PFSK-1 (cell line): ENCODE measurements around a stretch of chr1.

DNA sequence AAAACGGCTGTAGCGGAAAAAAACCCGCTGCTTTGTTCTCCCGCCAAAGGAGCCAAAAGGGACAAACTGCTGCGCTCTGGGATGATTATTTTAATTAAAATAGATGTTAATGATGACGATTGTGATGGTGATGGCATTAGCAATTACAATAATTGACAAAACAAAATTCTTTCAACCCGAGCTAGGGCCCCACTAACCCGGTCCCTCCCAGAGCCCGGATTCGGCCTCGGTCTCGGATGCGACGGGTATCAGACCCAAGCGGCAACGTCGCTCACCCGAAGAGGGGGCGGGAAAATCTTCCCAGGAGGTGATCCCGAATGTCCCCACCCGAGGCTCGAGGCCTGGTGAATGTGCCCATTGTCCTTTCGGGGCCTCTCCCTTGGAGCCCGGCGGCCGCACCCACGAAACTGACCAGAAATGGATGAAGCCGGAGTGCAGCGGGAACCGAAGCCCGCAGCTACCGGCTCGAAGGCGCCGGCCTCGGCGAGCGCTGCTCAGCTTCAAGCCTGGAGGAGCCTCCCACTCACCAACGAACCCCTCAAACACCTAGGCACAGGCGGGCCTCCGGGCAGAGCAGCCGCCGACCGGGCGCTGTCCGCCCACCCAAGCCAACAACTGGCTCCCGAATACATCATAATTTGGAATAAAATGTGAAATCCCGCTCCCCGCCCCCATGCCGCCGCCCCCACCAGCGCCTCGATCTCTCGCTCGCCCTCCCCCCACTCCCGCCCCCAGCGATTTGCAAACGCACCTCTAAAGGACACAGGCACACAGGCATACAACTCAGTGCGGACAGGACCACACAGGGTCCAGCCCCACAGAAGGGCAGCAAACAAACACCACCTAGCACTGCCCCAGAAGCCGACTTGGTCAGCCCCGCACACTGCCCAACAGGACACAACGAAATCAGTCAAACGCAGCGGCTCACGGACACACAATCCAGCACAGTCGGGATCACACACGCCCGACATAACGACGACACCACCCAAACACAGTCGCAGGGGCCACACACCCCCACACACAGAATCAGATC lies 1.1 kb downstream of the TAL1 start:
- RRBS: 31% methylated on average over 6 of the region's 71 CpGs

GRCh38 chr1:47280693-47281328 lies 33.1 kb downstream of the STIL start:
- RRBS: no CpG with 5 or more reads among the region's 3 CpGs

- RRBS: no CpG with 5 or more reads among the region's 2 CpGs
These were observed 247.1 kb downstream of the FOXD2 start for GRCh38 chr1:47685059-47685258.

DNA sequence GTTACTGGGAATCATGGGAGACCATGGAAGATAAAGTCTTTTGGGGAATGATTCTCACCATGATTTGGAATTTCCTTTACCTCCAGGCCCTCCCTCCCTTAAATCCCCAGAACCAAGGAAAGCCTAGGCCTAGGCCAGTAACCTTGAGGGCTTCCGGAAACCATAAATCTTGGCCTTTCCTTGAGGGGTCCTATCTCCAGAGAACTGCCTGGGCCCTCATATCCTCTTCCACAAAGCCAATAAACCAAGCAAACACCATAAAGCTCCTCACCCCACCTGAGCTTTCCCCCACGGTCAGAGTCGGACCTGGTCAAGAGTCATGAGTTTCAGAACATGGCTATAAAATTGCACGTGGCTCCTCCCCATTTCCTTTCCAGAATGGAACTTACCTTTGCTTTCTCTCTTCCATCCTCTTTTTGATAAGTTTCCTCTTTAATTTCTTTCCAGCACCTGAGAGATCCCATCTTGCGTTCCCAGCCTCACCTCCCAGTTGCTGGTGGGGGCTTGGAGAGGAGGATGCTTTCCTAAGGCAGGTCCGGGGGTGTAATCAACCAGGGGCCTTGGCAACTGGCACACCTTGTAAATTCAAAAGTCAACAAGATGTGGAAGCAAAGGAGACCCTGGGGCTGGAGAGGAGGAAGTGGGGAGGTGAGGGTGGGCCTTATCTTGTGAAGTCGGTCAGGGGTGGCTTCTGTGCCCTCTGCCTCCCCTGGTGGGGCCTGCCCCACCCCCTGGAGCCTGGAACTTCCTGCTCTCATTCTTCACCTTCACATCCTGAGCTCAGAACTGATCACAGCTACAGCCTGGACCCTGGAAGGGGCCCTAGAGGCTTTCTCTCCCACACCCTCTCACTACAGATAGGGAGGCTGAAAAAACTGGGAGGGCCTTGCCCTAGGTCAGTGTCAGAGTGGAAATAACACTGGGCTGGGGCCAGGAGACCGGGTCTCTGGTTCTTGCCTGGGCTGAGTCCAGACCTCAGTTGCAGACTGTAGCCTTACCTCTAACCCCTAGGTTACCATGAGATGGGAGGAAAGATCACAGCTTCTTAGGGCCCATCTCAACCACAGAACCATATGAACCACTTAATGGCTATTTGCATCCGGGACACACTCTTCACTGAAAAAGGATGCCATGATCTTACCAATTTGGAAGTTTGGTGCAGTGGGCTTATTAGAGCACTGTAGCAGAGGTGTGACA lies 260.1 kb downstream of the FOXD2 start:
- RRBS: no CpG with 5 or more reads among the region's 9 CpGs

DNA sequence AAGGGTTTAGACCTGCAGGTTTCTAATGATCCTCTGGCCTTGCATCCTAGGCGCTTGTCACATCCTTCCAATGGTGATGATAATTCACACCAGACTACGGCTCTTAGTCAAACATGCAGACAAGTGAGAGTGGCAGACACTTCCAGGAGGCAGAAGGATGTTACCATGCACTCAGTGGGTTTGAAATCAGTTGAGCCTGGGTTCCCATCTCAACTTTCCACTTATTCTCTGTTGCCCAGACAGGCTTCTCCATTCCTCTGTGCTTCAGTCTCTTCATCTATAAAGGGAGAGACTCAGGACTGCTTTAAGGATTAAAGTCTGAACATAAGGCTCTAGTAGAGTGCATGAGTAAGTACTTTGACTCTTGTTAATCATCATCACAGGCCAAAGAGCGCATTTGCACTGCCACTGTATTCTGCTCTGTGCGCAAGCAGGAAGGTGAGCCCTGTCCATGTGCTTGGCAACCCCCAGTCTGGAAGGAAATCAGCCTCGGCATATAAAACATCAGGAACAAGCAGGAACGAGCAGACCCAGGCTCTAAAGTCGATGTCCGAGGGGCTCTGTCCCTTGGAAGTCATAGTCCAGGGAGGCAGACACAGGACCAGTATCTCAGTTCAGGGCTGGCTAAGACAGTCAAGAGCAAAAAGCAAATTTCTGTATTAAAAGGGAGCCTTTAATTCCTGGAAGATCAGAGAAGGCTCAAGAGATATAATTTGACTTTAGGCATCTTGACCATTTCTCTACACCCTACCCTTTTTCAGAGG lies 131.3 kb downstream of the TRABD2B start:
- RRBS: no CpG with 5 or more reads among the region's 8 CpGs

DNA sequence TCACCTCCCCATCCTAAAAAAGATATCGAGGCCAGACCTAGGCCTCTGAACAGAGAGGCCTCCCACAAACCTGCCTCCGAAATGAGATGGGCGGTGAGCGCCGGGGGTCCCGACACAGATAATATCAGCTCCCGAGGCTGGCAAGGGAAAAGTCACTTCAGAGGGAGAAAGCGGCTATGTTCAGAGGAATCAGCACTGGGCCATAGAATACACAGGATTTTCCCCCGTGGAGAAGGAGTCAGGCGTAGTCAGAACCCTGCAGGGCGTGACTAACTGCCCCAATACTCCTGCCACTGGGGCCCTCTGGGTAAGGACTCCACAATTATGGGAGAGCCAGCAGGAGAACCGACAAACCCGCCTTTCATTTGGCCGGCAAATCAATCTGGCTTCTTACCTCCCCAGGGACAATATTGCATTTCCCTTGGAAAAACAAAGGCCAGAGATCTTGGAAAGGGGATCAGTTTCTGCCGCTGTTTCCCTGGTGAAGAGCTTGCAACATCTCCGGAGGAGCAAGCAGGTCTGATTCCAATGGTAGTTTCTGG lies 4.6 kb downstream of the TRABD2B start:
- RRBS: no CpG with 5 or more reads among the region's 16 CpGs

GRCh38 chr1:48435449-48435801 lies 36.6 kb downstream of the SPATA6 start:
- RRBS: no CpG with 5 or more reads among the region's 20 CpGs

DNA sequence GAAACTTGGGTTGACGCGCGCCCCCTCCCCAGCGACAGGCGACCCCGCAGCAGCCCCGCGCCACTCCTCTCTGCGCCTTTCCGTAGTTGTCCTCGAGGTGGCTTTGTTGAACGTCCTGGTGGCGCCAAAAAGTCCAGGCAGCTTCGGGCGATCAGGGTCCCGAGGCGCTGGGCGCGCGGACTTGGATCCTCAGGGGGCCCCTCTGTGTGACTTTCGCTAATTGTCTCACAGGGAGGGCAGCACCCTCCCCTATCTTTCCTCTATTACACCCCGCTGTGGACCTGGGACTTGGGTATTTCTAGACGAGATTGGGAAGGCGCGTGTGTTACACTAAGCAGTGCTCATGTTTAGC lies 24.7 kb upstream of the AGBL4 start:
- RRBS: no CpG with 5 or more reads among the region's 25 CpGs

DNA sequence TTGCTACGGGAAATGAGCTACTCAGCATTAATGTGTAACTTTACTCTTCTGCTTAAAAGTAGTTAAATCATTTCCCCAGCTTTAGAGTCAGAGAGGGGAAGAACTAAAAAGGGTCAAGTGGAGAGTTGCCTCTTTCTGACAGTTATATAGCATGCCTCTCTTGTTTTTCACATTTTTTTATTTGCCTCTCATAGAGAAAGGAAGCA lies 10.2 kb upstream of the ELAVL4 start:
- RRBS: no CpG with 5 or more reads among the region's 1 CpG

GRCh38 chr1:50105566-50106056 lies 3.1 kb upstream of the ELAVL4 start:
- RRBS: no CpG with 5 or more reads among the region's 6 CpGs

GRCh38 chr1:50466743-50467184 lies 43.5 kb upstream of the DMRTA2 start:
- RRBS: no CpG with 5 or more reads among the region's 1 CpG

DNA sequence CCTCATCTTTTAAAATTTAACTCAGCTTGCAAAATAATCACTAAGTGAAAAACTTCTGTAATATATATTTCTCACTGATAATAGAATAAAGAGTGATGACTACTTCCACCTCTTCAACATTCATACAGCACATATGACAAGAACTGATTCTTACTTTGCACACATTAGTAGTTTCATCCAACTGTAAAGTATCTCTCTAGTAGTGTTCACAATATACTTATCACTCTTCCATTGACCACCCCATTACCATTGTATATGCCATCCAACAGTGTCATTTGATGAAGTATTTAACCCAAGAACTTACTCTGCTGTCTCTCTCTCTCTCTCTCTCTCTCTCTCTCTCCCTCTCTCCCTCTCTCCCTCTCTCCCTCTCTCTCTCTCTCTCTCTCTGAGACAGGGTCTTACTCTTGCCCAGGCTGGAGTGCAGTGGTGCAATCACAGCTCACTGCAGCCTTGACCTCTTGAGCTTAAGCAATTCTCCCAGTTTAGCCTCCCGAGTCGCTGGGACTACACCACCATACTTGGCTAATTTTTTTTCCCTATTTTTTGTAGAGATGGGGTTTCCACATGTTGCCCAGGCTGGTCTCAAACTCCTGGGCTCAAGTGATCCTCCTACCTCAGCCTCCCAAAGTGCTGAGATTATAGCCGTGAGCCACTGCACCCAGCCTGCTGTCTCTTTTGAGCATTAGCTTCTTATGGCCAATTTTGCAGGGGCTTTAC lies 104.4 kb upstream of the DMRTA2 start:
- RRBS: no CpG with 5 or more reads among the region's 3 CpGs

- RRBS: no CpG with 5 or more reads among the region's 4 CpGs
These were observed 229.4 kb downstream of the FAF1 start for GRCh38 chr1:50730528-50731169.

DNA sequence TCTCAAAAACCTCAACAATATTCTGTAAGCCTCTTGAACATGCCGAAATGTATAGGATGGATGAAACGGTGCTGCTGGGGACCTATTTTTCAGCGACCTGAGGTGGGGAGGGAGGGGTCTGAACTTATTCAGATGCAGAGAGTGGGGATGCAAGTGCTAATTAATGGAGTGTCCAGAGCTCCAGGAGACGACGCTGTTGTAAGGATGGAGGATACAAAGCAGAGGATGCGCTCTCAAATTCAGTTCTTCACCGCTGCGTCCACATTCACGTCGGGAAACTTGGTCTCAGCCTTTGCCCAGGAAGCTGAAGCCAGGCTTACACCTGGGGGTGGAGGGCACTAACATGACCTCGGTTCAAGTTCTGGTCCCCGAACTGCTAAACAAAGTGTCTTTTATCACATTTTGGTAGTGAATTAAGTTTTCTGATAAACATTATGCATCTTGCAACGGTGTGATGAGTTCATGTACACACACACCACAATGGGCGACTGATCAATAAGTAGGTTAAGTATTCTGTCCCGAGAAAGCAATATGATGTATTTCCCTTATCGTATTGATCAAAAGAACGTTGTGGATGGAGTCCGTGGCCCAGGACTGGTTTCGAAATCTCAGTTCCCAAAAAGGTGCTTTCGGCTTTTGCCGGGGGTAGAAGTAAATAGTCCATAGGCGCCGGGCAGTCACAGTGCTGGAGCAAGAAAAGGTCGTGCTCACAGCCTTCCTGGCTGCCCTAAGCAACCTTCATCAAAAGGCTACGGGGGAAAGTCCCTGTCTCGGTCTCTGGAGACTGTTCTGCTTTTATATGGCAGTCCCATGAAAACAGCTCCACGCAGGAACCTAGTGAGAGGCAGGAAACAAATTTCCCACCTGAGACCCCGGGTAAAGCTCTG lies 6.6 kb downstream of the CDKN2C start:
- RRBS: 8% methylated on average over 1 of the region's 28 CpGs

GRCh38 chr1:50977537-50977654 lies 7.4 kb downstream of the CDKN2C start:
- RRBS: 5% methylated on average over 2 of the region's 7 CpGs

DNA sequence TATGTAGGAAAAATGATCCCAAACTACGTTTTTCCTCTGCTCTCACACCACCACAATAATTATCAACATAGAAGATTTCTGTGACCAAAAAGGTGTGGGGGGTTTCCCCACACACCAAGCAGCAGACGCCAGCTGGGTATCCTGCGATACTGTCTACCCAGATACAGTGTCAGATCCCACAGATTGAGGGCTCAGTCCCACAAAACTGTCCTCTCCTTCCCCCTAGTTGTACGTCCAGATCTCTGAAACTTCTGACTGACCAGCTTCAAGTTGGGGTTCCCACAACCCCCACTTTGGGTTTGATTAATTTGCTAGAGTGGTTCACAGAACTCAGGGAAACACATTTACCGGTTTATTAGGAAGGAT lies 25.8 kb upstream of the RNF11 start:
- RRBS: no CpG with 5 or more reads among the region's 5 CpGs

DNA sequence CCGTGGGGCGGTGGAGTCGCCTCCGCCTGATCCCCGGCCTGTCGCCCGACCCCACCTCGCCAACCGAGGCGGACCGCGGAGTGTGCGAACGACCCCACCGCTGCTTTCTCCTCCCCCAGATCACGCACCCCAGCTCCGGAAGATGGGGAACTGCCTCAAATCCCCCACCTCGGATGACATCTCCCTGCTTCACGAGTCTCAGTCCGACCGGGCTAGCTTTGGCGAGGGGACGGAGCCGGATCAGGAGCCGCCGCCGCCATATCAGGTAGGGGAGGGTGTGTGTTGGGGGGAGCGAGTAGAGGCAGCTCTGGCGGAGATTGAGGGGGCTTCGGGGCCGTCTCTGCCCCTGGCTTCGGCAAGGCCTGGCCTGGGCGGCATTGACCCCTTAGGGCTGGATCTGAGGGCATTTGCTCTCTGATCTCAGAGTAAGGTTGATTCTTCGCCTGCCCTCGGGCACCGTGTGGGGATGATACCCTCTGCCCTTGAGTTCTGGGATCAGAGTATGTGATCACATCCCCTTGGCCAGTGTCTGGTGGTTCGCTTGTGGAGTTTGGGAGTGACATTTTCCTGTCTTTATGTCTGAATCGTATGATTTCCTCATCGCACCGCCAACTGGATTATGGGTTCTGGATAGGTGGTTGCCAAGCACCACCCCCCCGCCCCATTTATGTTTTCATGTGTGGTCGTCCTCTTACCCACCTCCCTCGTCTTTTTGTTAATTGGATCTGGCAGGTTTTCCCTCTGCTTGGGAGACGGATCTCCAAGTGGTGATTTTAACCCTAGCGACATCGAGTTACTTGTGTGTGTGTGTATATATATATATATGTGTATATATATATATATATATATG lies 767 bp downstream of the RNF11 start:
- RRBS: 1% methylated on average over 15 of the region's 46 CpGs

GRCh38 chr1:51478756-51479608 lies 40.1 kb downstream of the EPS15 start:
- RRBS: no CpG with 5 or more reads among the region's 17 CpGs

DNA sequence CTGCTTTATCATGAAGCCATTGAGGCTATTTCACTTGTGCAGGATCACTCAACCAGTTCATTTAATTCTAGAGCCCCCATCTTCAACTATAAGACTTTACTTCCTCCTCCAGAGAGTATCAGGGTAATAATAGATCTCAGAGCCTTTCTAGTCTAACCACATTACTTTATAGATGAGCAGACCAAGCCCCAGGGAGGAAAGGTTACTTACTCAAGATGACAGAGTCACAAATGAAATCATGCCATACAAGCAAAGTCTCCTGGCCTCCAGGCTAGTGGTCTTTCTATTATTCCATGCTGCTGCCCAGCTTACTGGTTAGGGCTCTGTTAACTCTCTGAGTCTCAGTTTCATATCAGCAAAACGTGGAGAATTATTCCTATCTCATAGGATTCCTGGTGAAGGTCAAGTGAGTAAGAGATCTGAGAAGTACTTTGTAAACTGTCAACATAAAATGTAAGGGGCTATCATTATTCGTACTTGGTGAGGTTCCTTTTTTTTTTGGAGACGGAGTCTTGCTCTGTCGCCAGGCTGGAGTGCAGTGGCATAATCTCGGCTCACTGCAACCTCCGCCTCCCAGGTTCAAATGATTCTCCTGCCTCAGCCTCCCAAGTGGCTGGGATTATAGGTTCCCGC lies 46.4 kb upstream of the OSBPL9 start:
- RRBS: no CpG with 5 or more reads among the region's 7 CpGs

DNA sequence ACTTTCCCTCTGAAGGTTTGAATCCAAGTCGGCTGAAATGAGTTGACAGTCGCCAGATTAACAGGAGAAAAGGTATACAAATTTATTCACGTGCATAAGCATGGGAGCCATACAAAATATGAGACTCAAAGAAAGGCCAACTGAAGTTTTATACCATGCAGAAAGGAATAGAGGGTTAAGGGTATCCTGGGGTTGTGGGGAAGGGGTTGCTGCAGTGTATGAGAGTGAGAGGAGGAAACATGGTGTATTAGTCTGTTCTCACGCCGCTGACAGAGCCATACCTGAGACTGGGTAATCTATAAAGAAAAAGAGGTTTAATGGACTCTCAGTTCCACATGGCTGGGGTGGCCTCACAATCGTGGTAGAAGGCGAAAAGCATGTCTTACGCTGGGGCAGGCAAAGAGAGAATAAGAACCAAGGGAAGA lies 17.6 kb downstream of the OSBPL9 start:
- RRBS: no CpG with 5 or more reads among the region's 8 CpGs